ENCODE data around the gene PGS1.

DNA sequence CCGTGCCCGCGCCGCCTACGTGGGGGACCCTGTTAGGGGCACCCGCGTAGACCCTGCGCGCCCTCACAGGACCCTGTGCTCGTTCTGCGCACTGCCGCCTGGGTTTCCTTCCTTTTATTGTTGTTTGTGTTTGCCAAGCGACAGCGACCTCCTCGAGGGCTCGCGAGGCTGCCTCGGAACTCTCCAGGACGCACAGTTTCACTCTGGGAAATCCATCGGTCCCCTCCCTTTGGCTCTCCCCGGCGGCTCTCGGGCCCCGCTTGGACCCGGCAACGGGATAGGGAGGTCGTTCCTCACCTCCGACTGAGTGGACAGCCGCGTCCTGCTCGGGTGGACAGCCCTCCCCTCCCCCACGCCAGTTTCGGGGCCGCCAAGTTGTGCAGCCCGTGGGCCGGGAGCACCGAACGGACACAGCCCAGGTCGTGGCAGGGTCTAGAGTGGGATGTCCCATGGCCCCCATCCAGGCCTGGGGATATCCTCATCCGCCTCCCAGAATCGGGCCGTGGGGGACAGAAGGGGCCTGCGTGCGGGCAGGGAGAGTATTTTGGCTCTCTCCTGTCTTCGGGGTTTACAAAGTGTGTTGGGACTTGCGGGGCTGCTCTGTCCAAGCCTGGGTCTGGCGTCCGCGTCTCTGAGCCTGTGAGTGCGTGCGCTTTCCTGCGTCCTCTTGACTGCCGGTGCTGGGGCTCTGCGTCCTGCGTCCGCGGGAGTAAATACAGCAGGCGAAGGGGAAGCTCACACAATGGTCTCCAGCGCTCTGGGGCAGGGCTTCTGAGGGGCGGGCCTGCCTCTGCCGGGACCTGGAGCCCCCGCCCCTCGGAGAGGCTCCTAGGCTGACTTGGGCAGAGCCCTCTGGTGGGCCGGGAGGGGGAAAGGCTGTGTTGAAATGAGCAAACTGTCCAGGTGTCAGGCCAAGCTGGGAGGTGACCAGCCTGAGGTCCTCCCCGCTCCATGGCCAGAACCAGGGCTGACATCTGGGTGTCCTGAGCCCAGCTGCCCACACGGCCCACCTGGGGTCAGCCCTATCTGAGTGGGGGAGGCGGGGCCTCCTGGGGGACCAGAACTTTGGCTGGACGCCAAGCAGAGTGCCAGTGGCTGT, 92.8 kb downstream of the SEPTIN9 start:
- PRO-cap, result bidirectional peak, plus-strand start at position 117 of the sequence, minus-strand start at position 86 of the sequence; bidirectional peak, plus-strand start at position 364 of the sequence, minus-strand start at position 305 of the sequence; bidirectional peak, plus-strand start at position 718 of the sequence, minus-strand start at position 667 of the sequence

- PRO-cap, result bidirectional peak, plus-strand start at chr17:77376120, minus-strand start at chr17:77376044; bidirectional peak, plus-strand start at chr17:77376592, minus-strand start at chr17:77376452
Observed at GRCh38 chr17:77375439-77376722, 94.6 kb downstream of the SEPTIN9 start.

DNA sequence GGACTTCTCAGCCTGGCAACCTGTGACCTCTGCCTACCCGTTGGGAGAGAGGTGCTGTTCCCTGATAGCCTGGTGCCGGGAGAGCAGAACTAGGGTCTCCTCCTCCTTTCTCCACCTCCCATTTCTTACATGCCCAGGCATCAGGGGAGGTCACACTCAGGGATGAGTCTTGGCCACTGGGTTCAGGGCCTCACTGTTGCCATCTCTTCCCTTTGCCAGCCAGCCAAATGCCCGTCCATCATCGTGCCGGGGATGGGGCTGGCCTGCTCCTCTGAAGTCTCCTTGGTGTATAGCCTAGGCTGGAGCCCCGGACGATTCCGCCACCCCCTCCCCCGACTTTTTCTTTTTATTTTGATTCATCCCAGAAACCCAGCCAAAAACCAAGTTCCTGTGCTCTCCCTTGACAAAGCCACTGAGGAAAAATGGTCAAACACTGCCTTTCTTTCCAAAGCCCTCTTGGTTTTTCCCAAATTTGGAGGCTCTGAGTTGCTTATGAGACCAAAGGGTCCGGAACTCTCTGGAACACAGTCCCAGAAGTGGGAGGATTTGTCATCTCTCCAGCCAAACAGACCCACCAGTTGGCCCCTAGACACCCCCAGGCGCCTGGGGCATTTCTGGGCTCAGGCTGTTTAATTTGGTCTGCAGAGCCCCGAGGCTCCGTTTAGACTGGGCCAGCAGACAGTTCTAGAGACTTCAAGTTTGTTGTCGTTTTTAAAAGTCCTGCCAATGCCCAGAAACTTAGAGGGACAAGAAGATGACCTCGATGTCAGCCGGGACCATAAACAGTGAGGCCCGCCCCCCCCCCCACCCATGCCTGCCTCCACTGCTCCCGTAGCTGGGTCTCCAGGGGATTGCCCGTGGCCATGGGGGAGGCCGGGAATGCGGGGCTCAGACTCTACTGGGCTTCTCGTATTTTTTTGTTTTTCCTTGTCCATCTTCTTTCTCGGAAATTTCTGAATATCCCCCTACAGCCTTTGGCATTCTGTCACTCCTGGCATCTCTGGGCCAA, 98.5 kb downstream of the SEPTIN9 start:
- PRO-cap, result unidirectional peak, minus-strand start at position 414 of the sequence; unidirectional peak, minus-strand start at position 636 of the sequence; unidirectional peak, minus-strand start at position 668 of the sequence

DNA sequence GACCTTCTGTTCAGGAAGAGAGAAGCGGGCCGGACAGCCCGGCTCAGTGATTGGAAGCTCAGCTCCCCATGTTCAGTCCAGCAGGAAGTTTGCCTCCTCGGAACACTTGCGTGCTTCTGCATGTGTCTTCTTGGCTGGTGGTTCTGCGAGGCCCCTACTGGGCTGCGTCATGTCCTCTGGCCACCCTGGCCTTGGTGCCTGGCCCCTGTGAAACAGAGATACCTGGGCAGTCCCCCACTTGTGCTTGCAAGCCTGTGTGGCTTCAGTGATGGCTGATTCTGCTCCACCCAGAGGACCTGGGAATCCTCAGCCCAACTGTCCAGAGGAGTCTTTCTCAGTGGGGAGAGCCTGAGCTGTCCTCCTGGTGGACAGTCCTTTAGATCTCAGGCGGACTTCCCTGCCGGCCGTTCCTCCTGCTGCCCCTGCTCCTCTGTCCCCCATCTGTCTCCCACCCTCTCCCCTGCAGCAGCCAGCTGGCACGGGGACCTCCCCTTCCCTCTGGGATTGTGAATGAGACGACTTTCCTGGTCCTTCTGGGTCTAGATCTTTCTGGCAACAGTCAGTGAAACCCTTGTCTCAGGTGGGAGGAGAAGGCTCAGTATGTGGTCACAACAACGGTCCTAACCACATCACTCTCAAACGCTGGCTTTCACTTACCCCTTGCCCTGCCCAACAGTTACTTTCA, 139.1 kb downstream of the SEPTIN9 start:
- PRO-cap, result unidirectional peak, plus-strand start at position 601 of the sequence

GRCh38 chr17:77433168-77434122, 152.1 kb downstream of the SEPTIN9 start:
- PRO-cap, result unidirectional peak, plus-strand start at chr17:77433967; unidirectional peak, plus-strand start at chr17:77434009

DNA sequence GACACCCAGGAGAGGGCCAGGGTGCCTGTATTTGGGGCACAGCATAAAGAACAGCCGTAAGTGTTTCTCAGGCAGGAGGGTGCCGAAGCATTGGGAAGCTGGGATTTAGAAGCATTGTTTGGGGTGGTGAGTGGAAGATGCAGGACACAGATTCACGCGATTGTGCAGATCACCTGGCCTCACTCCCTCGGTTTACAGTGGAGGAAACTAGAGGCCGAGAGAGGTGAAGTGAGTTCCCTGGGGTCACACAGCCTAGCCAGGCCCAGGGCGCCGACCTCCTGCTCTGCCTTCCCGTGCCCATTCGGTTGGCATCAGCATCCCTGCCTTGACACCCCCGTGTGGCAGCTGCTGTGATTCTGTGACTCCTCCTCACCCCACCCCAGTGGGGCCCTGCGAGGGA, 155.5 kb downstream of the SEPTIN9 start:
- PRO-cap, result no peak

- PRO-cap, result bidirectional peak, plus-strand start at chr17:77450556, minus-strand start at chr17:77450493
Observed at GRCh38 chr17:77450297-77451201, 169.2 kb downstream of the SEPTIN9 start.

DNA sequence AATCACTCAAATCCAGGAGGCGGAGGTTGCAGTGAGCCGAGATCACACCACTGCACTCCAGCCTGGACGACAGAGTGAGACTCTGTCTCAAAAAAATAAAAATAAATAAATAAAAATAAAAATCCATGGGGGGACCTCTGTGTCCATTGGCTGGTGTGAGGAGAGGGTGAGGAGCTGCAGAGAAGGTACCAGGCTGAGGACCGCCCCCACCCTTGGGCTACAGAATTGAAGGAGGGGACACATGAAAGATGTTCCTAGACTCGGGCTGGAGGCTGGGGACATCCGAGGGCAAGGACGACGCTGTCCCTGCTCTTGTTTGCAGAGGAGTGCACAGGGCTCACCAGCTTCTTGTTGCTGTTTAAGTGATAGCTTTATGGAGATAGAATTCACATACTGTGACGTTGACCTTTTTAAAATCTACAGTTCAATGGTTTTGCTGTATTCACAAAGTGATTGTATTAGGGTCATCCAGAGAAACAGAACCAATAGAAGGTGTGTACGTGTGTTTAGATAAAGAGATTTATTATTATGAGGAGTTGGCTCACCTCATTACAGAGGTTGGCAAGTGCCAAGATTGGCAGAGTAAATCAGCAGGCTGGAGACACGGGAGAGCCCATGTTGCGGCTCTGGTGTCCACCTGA, 180.0 kb downstream of the SEPTIN9 start:
- PRO-cap, result no peak

DNA sequence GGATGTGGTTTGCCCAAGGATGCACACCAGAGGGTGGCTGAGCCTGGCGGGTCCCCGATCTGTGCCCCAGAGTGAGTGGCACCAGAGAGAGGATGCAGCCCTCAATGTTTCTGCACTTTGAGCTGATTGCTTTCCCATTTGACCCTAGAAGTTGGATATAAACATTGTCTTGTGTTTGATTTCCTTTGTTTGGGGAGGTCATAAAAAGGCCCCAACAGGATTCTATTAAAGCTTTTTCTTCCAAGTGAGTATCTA, 329.3 kb downstream of the SEPTIN9 start:
- PRO-cap, result no peak

GRCh38 chr17:77610918-77611386, 329.7 kb downstream of the SEPTIN9 start:
- PRO-cap, result unidirectional peak, minus-strand start at chr17:77611056

- PRO-cap, result unidirectional peak, minus-strand start at chr17:77865110
Observed at GRCh38 chr17:77864626-77865184, 93.8 kb upstream of the TNRC6C start.

DNA sequence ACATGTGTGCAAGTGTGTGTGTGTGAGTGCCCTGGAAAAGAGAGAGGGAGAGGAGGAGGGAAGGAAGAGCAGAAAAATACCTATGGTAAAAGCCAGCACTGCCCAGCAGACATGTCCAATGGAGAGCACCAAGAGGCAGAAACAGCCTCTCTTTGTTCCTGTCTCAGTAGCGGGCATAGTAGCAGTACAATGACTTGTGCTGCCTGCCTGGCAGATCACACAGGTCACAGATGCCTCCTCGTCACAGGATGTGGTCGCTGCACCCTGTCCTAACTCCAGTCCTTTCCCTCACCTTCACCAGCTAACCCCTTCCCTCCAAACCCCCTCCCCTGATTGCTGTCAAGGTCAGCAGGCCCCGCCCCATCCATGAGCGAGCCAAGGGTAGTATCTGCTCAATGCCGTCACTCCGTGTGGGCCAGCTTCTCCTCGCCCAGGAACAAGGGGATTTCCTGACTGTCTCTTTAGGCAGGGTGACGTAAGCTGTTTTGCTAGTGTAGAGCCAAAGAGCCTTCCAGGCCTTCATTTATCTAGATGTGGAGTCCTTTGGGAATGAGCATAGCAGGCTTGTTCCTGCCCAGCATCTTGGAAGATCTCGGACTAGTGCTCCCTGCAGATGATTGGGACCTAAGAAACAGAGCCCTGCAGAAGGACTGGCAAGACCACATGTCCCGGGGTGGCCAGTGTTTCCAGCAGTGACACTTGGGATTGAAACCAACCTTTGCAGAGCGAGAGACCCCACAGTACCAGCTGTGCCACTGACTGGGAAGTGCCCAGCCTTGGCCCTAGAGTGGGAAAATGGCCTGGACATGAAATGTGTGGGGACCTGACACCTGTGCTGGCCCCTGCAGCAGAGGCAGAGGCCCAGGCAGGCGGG, 75.9 kb upstream of the TNRC6C start:
- PRO-cap, result bidirectional peak, plus-strand start at position 530 of the sequence, minus-strand start at position 438 of the sequence

GRCh38 chr17:78106103-78107019, 22.2 kb downstream of the TMC6 start:
- PRO-cap, result no peak

DNA sequence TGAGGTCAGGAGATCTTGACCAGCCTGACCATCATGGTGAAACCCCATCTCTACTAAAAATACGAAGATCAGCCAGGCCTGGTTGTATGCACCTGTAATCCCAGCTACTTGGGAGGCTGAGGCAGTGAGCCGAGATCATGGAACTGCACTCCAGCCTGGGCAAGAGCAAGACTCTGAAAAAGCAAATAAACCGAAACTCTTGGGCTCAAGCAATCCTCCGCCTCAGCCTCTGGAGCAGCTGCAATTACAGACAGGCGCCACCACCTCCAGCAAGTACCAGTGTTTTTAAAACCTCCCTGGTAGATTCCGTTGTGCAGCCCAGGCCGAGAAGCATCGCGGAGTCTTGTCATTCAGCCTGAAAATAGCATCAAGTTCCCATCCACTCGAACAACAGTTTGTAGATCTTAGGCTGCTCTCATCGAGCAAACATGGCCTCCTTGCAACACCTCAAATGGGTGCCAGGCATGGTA, 18.2 kb downstream of the TMC6 start:
- PRO-cap, result no peak

DNA sequence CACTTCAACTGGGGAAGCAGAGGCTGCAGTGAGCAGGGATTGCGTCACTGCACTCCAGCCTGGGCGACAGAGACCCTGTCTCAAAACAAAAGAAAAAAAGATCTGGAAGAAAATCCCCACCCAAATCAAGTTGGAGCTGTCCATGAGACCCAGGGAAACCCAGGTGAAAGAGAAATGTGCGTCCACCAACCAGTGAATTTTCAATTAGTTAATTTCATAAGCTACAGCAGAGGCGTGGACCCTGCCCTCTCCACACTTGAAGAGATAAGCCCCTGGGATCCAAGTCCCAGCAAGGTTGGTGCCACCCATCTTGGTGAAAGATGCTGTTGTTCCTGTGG, 5.5 kb downstream of the SYNGR2 start:
- PRO-cap, result no peak

DNA sequence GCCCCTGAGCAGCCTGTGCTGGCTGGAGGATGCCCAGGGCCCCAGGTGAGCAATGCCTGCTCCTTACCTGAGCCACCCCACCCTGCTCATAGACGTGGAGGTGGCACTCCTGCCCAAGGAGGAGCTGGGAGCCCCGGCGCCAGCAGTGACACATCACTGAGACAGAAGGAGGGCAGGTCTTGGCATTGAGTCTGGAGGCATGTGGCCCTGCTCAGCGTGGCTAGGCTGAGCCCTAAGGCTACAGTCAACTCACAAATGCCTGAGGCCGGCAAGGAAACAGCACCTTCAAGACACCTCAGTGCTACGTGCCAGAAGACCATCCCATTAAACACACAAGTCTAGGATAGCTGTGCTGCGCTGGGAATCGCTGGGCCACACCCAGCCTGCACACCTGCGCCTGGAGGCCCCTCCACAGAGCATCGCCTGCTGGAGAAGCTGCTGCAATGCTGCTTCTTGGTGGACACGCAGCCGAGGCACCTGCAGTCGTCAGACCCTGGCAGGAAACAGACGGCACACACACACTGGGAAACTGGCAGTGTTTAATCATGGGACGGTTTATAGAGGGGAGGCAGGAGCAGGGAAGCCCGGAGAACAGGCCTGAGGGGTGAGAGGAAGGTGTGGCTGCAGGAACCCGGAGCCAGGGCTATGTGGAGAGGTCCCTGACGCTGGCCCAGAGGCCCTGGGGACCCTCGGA, 20.0 kb downstream of the TMEM235 start:
- PRO-cap, result no peak

- PRO-cap, result unidirectional peak, minus-strand start at chr17:78263338
Observed at GRCh38 chr17:78262987-78263897, 31.8 kb downstream of the TMEM235 start.

DNA sequence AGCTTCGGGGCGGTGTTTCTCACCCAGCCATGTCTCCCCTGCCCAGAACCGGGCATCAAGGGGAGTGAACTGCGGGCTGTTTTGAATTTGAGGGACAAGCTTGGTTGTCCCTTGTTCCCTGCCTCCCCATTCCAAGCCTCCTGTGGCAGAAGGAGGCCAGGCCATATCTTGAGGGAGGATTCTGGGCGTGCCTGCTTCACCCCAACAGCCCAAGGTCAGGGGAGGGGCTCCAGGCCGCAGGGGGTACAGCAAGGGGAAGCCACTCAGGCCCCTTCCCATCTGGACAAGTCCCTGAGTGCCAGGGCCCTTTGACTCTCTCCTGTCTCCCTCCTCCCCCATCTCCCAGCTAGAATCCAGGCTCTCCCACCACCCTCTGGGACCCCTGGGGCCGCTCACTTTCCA, 43.5 kb downstream of the SOCS3 start:
- PRO-cap, result no peak

GRCh38 chr17:78337283-78338056, 22.4 kb downstream of the SOCS3 start:
- PRO-cap, result bidirectional peak, plus-strand start at chr17:78337687, minus-strand start at chr17:78337576

GRCh38 chr17:78378115-78378794, at the start of gene PGS1:
Gene PGS1 (plus strand): TSS chr17:78378649.
- PRO-cap, result bidirectional peak, plus-strand start at chr17:78378649, minus-strand start at chr17:78378591